Measurements from ENCODE around the gene GOLGA5.

- PRO-cap: no peak
- RAMPAGE, long total RNA, 3 experiments: no peak in any of the 3 experiments
These were observed 23.7 kb upstream of the TC2N start for GRCh38 chr14:91891019-91891450.

DNA sequence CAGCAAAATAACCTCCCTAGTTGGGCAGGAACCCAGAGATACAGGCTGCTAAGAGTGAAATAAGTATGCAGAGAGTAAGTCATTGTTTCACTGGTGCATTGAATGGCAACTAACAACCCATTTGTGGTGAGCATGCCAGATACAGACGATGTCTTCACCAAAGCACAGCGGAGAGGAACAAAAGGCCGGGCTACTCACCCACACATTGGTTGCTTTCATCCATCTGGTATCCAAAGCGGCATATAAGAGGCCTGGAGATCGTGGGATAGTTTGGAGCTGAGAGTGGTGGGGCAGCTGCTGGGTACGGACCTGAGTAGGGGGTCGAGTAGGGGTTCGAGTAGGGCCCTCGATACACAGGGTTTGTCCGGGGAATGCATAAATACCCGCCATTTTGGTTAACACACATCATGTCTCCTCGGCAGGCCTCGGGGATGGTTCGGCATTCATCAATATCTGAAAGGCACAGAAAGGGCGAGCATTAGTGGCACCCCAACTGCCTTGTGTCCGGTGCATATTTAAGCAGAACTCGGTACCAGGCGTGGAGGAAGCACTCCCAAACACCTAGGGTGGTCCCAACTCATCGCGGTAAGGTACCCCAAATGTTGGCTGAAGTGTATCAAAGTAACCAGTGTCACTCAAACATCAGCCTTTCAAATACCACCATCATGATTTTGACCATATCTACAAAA lies 10.6 kb downstream of the FBLN5 start:
- PRO-cap: no peak
- RAMPAGE, long total RNA, 3 experiments: no peak in any of the 3 experiments

DNA sequence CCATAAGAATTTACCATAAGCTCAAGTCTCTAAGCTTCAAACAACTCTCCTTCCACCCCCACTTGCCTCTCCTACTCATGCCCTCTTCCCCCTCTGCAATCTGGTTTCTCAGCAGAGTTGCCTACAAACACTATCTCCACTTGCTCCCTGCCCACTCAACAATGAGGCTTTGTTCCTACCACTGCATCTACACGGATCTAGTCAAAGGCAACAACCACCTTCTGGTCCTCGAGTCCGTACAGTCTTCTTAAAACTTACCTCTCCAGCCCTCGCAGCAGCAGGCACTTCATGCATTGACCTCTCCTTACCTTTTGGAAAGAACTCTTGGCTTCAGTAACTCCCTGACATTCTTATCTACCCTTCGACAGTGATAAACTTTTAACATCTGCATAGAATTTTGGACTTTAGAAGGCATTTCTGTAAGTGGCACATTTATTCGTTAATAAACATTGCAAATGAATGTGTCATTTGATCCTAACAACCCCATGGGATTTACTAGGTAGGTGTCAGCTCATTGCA lies 17.4 kb upstream of the FBLN5 start:
- PRO-cap: no peak
- RAMPAGE, long total RNA, 3 experiments: no peak in any of the 3 experiments

GRCh38 chr14:92287107-92287526 lies 35.8 kb upstream of the SLC24A4 start:
- PRO-cap: no peak
- RAMPAGE, long total RNA, 3 experiments: no peak in any of the 3 experiments

- PRO-cap: no peak
- RAMPAGE, long total RNA, 3 experiments: no peak in any of the 3 experiments
These were observed 12.8 kb upstream of the RIN3 start for GRCh38 chr14:92500516-92501358.

DNA sequence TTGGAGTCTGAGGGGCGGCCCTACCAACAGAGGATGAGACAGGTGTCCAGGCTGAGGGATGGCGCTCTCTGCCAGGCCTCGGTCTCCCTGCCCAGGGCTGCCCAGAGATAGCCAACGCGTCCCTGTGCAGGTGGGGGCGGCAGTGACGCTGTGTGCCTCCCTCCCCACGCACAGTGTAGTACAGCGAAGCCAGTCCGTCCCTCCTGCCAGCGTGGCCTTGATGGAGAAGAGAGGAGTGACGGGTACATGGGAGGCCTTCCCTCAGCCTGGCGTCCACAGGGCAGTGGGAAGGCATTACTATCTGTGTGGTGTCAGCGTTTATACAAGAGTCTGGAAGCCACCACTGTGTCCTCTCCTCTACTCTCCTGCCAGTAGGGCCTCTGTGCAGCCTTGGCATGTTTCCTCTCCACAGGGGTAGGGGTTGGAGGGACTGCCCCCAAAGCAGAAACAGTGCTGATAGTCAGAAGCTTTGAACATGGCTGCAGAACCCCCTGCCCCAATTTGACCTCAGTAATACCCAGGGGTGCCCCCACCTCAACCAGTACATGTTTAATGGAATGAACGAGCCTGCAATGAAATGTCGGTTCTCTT lies 6.1 kb downstream of the RIN3 start:
- PRO-cap: no peak
- RAMPAGE, long total RNA, 3 experiments: no peak in any of the 3 experiments

GRCh38 chr14:92532060-92533340 lies 18.9 kb downstream of the RIN3 start:
- PRO-cap: no peak
- RAMPAGE, long total RNA, 3 experiments: no peak in any of the 3 experiments

DNA sequence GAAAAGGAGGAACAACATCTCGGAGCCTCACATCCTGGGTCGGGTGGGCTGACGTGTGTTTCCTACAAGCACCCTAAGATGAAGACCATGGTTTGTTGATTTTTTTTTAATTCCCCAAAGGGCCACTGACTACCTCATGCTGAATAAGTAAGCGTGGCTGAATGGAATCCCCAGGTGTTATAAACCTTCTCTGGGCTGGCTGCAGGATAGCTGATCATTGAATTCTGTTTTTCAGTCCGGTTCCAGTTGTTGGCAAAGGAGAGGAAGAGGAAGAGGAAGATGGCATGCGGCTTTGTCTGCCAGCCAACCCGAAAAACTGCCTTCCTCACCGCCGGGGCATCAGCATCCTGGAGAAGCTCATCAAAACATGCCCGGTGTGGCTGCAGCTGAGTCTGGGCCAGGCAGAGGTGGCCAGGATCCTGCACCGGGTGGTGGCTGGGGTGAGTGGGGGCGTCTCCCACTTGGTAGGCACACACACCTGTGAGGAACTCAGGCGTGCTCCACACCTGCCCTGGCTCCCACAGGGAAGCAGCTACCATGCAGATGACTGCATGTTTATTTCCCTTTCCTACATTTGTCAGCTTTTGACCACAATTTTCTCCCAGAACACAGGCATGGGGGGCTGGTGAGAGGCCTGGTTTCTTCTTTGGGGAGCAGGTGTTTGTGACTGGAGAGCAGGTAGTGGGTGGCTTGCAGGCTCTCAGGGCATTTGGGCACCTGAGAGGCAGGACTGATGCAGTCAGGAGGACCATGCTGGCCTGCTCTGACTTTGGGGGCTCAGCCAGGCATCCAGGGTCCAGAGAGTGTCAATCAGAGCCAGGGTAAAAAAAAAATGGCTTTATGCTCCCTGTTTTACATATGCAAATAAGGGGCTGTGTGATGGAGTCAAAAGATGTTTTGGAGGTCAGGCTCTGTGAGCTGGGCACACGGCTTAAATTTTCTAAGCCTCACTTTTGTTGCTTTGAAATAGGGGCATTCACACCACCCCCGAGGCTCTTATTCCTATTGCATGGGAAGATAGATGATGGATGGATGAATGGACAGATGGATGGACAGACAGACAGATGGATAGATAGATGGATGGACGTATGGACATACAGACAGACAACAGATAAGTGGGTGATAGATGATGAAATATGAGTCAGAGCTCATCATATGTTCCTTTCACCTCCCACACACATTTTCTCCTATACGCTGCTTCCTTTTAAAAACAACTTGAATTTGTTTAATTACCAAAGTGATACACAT lies 42.4 kb downstream of the RIN3 start:
- PRO-cap: no peak
- RAMPAGE, long total RNA, 3 experiments: start-site peak on the plus strand in 1 of 3 experiments, centred at position 358 of the sequence, 10 reads per replicate

DNA sequence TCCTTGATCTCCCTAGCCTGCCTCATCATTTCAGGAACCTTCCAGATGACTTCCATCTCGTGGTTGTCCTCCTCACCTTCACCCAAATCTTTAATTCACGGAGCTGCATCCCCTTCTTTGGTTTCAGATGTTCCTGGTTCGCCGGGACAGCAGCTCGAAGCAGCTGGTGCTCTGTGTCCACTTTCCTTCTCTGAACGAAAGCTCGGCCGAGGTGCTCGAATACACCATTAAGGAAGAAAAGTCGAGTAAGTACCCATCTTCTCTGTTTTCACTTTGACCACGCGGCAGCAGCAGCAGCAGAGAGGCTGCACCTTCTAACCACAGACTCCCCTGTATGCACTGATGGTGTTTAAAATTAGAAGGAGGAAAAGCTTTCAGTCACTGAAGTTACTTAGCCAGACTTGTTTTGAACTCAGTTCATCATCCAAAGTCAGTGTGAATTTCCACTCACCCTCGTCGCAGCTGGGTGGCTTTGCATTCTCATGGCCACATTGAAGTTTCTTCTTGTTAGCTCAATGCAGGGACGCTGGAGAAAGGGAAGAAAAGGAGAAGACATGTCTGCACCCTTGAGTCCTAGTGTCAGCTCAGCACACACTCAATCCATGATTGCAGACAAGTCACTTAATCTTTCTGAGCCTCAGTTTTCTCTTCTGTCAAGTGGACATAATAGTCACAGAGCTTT lies 63.8 kb downstream of the RIN3 start:
- PRO-cap: no peak
- RAMPAGE, long total RNA, 3 experiments: no peak in any of the 3 experiments

- PRO-cap: no peak
- RAMPAGE, long total RNA, 3 experiments: no peak in any of the 3 experiments
These were observed 63.8 kb downstream of the LGMN start for GRCh38 chr14:92684559-92685089.

DNA sequence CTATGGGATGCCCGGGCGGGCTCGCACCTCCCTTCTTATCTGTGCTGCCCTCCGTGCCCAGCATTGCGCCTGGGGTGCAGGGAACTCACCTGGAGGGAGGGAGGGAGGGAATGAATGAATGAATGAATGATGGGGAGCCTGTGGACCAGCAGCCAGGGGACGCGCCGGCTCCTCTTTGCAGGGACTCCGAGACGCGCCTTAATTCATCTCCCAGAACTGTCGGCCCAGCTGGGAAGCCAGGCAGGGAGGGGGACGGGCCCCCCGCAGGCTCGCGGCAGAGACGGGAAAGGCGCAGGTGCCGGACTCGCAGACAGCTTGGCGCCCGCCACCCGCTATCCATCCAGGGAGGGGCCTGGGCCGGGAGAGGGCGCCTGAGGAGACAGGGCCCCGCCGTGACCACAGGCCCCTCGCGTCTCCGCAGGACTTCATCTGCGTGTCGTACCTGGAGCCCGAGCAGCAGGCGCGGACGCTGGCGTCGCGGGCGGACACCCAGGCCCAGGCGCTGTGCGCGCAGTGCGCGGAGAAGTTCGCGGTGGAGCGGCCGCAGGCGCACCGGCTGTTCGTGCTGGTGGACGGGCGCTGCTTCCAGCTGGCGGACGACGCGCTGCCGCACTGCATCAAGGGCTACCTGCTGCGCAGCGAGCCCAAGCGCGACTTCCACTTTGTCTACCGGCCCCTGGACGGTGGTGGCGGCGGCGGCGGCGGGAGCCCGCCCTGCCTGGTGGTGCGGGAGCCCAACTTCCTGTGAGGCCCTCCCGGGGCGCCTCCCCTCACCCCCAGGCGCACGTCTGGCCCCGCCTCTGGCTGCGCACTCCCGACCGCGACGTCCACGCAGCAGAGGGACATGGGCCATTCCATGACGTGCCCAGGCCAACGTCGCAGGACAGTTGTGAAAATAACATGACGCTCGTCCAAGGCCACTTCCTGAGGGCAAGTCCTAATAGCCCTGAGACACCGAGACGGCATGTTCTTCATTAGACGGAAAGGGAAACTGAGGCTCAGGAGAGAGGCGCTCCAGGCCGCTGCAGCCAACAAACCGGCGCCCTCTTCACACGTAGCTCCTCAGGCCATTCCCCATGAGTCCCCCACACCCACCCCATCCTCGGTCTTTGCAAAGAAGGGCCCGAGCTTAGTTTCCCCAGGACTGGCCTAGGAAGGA lies 60.5 kb downstream of the LGMN start:
- PRO-cap: no peak
- RAMPAGE, long total RNA, 3 experiments: no peak in any of the 3 experiments

- PRO-cap: bidirectional peak, plus-strand start at chr14:92794334, minus-strand start at chr14:92794006; unidirectional peak, plus-strand start at chr14:92794398
- RAMPAGE, long total RNA, 3 experiments: start-site peak on the plus strand in 3 of 3 experiments, at chr14:92794318-92794395 at its widest, 606 to 742 reads per replicate
These were observed at the start of gene GOLGA5 for GRCh38 chr14:92794105-92795061. Gene GOLGA5 (plus strand): TSS chr14:92794305.

DNA sequence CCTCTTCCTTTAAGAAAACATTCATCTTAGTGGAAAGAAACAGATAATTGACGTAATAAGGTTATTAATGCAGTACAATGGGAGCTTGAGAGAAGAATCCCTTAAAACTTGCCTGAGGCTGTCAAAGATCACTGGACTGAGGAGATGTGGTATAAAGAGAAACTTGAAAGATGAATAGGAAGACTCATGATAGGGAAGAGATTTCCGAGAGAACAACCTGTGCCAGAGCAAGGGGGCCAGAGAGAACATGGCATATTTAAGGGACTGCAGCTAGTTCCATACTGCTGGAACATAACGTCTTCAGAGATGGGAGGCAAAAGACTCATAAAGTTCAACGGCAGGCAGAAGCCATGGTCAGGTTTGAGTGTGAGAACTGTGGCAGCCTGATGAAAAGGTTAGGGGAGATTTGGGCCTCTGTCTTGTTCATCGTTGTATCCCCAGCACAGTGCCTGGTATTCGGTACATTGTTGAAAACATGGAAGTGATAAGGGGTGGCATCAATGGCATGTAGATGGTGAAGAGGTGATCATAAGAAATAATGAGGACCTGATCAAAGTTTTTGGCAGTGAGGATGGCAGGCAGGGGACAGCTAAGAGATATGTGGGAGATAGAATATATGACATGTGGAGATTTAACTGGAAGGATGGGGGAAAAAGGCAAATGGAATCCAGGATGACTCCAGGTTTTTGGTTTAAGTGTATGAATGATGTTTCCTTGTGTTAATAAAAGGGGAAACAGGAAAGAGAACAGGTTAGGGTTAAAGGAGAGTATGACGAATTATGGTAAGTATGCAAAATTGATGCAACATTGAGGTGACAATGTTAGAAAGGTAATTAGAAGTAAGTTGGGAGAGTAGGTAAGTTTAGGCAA lies 19.4 kb downstream of the GOLGA5 start:
- PRO-cap: no peak
- RAMPAGE, long total RNA, 3 experiments: no peak in any of the 3 experiments

DNA sequence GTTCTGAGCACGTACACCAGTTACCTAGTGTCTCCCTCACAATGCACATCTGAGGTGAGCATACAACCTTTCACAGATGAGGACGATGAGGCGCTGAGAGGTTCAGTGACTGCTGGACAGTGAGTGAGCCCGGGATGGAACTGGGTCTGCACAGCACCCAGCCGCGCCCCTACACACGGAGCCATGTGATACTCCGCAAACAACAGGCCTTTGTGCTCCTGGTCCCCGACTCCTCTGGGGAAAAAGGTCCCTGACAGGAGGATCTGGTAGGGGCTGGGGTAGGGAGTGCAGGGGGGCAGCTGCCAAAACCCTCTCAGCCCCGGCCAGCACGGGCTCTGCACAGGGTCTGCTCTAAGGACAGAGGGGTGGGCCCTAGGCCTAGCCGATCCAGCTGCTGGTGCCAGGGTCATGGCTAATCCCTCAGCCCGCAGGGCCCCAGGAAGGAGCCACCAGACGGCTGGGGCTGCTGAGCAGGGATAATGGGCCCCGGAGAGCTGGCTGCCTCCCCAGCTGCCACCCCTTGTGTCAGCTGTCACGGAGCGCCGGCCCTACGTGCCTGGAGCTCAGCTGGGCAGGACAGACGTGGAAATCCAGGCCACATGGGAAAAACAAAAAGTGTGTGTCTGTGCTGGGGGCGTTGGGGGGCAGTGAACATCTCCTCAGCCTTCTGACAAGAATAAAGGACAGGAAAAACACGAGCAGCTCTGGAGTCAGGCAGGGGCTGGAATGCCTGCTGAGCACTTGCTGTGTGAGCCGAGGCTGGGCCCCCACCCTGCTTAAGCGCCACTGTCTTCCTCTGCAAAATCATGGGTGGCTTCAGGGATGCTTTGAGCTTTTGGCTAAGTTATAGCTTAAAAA lies 36.1 kb downstream of the CHGA start:
- PRO-cap: no peak
- RAMPAGE, long total RNA, 3 experiments: no peak in any of the 3 experiments

DNA sequence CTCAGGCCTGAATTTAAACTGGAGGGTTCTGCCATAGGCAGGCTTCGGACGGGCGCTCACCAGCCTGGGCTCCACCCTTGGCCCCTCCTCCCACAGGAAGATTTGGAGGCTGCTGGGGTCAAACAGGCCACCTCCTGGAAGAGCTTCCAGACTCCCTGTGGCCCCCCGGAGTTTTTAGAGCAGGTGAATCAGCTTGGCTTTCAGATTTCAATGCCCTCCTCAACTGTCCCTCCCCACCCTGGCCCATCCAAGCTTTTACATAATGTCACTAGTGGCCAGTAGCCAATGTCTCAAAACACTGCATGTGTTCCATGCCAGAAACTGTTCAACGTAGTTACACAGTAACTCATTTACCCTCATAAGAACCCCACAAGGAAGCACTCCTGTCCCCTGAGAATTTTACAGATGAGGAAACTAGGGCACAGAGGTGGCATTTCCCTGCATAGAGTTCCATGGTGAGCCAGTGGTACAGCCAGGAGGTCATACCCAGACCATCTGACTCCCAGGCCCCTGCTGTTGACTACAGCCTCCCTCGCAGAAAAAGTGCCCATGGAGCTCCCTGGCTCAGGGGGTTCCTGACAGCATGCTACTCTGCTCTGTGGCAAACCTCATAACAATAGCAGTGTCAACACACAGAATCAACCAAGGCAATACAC lies 41.8 kb downstream of the CHGA start:
- PRO-cap: no peak
- RAMPAGE, long total RNA, 3 experiments: no peak in any of the 3 experiments

GRCh38 chr14:93045008-93045756 lies 70.5 kb downstream of the ITPK1 start:
- PRO-cap: no peak
- RAMPAGE, long total RNA, 3 experiments: no peak in any of the 3 experiments

DNA sequence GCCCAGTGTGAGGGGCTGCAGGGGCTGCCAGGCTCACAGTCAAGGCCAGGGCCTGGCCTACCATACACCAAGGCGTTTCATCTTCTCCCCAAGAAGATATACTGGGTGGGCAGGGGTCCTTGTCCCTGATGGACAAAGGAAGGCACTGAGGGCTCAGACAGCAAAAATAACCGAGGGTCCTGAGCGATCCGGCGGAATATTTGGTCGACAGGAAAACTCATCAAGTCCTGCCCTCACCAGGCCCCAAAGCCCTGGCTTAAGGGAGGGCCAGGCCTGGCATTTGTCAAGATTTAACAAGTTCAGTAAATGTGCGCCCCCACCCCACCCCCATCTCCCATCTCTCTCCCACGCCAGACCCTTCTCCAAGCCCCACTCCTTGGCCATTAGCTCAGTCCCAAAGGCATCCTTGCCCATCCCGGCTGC lies 53.0 kb downstream of the ITPK1 start:
- PRO-cap: no peak
- RAMPAGE, long total RNA, 3 experiments: no peak in any of the 3 experiments

DNA sequence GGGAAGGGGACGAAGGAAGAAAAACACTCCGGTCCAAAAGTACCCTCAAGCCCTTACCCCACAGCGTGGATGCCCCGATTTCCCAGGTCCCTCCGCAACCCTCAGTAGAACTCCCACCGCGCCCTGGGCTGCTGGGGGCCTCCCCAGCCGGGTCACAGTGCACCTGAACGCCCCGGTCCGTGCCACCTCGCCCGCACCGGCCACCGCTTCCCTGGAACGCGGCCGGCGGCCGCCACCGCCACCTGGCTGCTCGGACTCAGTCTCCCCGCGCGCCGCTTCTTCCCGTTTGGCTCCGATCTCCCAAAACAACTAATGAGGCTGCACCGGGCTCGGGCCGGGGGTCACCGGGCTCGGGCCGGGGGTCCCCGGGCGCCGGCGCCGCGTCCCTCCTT lies 1.1 kb downstream of the ITPK1 start:
- PRO-cap: no peak
- RAMPAGE, long total RNA, 3 experiments: no peak in any of the 3 experiments

DNA sequence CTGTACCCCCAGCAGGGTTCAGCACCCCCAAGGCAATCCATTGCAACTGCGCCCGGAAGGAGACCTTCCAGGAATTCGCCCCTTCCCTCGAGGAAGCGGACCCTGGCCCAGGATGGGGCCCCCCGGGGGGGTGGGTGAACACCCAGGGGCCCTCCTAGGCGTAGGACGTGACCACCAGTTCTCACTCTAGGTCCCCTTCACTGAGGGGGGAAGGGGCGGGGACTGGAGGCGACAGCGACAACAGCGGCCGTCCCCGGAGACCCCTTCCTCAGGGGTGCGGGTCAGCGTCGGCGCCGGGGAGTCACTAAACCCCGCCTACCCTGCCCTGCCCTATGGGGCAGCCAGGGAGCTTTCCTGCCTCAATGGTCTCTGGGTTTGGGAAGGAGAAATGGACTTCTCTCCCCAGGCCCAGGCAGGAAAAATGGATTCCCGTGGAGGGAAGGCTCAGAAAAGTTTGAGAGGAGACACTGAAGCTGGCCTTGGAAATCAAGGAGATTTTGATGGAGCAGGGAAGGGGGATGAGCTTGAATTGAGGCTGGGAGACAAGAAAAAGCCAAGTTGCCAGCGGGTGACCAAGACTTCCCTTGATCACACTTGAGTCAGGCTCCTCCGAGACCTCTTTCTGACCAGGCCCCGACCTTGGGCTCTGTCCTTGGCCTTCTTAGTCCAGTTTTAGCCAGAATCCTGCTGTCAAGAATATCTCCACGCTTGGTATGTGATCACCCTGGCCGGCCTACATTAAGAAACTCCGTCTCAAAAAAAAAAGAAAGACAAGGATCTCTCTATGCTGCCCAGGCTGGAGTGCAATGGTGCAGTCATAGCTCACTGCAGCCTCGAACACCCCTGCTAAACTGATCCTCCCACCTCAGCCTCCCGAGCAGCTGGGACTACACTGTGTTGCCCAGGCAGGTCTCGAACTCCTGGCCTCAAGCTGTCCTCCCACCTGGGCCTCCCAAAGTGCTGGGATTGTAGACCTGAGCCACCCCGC lies 726 bp upstream of the ITPK1 start:
- PRO-cap: no peak
- RAMPAGE, long total RNA, 3 experiments: start-site peak on the minus strand in 1 of 3 experiments, centred at position 182 of the sequence, 7 reads per replicate

DNA sequence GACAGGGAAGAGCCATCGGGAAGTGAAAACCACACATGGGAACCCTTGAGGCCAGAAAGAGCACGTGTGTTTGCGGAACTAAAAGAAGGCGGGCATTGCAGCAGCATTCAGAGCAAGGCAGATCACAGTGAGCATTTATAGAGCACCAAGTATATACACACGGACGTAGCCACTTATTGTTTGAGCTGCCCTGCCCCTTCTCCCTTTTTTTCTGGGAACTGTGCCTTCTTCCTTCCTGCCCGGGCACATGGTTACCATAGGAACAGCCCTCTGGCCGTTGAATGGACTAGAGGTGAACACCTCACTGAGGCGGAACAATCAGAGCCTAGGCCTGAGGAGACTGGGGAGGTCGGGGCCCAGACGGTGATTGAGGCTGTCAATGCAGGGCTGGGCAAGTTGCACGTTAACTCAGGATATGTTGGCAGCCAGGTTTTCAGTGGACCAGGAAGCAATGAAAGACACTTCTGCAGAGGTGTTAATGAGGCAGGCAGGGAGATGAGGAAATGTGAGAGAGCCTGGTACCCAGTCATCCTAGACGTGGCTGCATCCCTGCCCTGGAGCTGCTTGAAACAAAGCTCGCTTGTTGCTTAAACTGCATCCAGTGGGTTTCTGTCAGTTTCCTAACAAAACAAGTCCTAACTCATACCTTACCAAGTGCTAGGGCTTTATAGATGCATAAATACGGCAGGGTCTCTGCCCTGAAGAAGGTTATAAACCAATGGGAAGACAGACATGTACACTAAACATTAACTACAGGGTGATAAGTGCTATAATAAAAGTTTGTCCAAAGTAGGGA lies 34.2 kb downstream of the MOAP1 start:
- PRO-cap: no peak
- RAMPAGE, long total RNA, 3 experiments: no peak in any of the 3 experiments